Fibroblast of villous mesenchyme (primary cell): ENCODE measurements around the gene SPIC.

DNA sequence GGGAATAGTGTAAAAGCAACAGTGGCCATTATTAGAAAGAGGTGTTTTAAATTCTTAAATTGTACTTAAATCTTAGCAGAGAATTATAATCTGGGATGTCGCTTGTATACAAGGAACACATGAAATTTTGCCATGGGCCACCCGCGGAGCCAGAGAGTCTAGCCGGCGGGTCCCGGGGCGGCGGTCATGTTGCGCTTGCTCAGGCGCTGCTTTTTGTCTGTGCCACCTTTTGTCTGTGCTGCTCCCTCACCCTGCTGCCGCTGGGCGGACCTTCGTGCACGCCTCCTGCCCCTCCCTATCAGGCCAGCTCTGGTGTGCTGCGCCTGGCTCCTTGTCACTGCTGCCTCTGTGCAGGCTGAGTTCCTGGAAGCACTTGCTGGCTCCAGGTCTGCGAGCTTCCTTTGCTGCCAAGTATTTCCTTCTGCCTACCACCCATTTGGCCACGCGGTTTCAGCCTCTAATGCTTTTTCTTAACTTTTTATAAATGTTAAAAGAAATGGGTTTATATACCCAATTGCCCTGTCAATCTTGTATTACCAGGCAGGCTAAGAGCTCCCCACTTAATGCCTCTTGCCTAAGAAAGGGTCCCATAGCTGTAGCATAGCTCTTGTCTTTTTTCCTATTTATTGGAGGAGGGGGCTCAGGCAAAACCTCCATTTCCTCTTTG lies 21.3 kb upstream of the BLTP3B start:
- CAGE, long polyA plus RNA, result no peak

DNA sequence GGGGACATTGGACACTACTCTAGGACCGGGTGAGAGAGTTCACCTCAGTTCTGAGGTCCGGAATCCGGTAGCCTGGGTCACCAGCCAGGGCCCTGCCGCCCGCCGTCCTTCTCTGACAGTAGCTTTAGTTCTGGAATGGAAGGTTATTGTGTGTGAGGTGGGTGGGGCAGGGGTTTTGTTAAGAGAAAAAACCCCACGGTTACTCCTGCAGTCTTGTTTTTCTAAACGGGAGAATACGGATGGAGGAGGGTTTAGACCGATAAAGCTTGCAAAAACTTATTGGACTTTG lies 731 bp downstream of the SCYL2 start:
- CAGE, long polyA plus RNA, result no peak

DNA sequence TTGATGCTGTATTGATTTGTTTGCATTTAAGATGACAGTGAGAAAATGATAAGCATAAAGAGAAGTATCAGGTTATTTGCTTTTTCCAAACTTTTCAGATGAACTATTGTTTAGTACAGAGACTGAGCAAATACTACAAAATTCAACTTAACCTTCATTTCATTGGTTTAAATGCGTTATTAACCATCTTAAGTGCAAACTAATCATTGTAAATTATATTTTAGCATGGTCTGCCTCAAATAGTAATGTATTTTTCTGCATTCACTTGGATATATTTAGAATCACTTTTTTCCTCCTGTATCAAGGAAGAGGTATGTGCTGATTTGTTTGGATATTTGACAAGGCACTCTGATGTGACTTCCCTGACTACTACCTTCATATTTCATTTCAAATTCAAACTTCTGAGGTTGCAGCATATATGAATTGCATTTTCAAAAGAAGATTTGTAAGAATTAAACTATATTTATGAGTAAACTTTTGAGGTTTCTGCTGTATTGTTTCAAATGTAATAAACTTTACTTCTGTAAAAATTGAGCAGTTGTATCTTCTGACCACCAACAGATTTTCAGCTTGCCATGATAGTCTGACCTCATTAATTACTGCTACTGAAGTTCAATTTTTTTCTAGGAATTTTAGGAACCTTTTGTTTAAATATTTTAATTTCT lies 17.1 kb upstream of the SLC17A8 start:
- CAGE, long polyA plus RNA, result no peak

DNA sequence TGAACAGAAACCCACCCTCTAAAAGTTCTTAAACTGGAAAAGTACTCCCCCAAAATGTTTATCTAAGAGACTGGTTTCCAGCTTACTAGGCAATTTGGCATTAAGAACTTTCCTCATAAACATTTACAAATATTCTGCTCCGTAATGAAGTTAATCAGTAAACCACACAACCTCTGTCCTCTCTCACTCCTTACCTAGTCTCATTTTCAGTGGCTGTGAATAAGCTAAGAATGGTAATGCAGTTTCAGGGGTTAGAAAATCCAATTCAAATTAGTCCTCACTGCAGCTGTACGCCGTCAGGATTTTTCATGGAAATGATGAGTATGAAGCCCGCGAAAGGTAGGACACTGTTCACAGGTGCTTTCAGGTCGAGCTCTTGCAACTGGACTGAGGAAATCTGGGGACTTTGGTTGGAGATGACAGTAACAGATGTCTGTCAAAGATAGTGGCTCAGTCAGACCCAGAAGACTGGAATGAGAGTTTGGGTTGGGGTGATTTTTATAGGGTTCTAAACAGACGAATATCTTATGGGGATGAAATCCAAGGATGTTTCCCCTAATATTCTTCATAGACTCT lies 29.6 kb downstream of the NR1H4 start:
- CAGE, long polyA plus RNA, result no peak

DNA sequence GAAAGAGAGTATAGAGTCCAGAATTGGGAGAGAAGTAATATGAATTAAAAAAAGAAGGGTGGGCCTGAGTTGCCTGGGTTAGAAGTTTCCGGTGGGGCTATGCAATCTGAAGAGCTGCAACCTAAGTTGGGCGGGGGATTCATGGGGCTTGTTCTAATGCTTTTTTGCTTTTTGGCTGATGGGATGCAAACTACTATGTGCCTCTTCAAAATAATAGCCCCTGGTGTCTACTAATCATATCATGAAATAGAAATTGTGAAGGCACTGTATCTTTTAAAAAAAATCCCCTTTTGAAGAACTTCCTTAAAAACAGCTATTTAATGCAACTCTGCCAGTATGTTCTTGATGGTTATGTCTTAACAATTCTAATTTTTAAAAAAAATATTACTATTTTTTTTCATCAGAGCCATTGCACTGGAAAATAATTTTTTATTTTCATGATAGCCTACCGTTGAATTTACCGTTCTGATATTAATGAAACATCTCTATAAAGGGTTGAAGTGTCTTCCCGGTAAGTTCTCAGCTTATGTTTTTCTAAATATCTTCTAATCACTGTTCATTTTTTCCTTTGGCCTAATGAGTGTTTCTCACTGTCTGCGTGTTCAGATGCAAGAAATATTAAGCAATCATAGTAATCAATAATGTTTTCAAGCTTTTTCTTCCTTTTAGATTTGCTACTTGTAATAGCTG lies at the start of gene SPIC:
Gene SPIC, plus strand, starts transcription at position 345 of the 690 bp plus-strand sequence.
- CAGE, long polyA plus RNA, result no peak

DNA sequence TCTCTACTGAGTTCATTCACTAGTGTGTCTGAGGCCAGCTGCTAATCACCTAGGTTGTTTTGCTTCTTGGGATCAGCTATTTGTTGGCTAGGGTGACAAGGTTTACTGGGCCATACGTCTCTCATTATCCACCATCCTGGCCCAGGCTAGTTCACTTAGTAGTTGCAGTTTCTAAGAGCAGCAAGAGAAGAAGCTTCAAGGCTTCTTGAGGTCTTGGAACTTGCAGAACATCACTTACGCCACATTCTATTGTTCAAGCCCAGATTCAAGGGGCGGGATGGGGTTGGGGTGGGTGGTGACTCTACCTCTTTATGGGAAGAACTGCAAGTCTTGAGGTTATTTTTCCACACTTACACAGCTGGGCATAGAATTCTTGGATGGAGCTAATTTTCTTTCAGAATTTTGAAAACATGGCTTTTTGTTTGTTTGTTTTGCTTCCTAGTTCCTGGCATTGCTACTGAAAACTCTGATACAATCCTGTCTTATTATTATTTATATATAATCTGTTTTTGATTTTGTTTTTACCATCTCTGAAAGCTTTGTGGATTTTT lies 54.6 kb upstream of the MYBPC1 start:
- CAGE, long polyA plus RNA, result no peak

DNA sequence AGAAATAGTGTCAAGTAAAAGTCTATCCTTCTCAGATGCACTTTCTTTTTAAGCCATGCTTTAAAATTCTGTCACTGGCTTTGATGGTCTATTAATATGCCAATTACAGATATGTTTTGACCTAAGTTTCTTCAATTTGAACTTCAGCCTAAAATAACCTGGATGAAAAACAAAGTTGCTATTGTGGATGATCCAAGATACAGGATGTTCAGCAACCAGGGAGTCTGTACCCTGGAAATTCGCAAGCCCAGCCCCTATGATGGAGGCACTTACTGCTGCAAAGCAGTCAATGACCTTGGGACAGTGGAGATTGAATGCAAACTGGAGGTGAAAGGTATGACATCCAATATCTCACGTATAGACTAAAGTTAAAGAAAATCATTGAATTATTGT lies 17.2 kb upstream of the CHPT1 start:
- CAGE, long polyA plus RNA, result no peak

DNA sequence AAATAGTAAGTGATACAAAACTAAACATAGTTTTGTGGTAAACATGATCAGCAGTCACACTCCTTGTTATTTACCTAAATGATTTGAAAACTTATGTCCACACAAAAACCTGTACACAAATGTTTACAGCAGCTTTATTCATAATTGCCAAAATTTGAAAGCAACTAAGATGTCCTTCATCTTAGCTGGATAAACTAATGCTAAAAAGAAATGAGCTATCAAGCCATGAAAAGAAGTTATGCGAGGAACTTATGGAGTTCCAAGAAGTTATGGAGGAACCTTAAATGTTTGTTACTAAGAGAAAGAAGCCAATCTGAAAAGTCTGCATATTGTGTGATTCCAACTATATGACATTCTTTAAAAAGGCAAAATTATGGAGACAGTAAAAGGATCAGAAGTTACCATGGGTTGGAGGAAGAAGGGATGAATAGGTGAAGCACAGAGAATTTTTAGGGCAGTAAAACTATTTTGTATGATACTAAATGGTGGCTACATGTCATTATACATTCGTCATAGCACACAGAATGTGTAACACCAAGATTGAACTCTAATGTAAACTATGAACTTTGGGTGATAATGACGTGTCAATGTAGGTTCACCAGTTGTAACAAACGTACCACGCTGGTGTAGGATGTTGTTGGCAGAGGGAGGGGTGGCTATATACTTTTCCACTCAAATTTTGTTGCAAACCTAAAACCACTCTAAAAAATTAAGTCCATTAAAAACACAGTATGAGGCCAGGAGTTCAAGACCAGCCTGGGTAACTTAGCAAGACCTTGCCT lies 20.5 kb downstream of the CHPT1 start:
- CAGE, long polyA plus RNA, result no peak

GRCh38 chr12:101742524-101743093 lies 3.3 kb upstream of the SYCP3 start:
- CAGE, long polyA plus RNA, result no peak

DNA sequence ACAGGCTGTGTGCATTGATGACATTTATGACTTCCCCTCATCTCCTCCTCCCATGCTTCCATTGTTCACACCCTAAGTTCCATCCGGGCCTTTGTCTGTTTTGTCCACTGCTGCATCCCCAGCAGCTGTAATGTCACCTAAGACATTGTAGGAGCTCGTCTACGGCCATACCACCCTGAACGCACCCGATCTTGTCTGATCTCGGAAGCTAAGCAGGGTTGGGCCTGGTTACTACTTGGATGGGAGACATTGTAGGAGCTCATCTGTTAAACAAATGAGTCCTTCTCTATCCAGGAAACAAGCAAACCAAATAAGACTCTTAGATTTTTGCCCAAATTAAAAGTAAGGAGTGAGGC lies 40.4 kb upstream of the SYCP3 start:
- CAGE, long polyA plus RNA, result no peak

GRCh38 chr12:101789951-101790450 lies 40.8 kb downstream of the GNPTAB start:
- CAGE, long polyA plus RNA, result no peak

GRCh38 chr12:101876700-101877080 lies 690 bp upstream of the DRAM1 start:
- CAGE, long polyA plus RNA, result no peak

DNA sequence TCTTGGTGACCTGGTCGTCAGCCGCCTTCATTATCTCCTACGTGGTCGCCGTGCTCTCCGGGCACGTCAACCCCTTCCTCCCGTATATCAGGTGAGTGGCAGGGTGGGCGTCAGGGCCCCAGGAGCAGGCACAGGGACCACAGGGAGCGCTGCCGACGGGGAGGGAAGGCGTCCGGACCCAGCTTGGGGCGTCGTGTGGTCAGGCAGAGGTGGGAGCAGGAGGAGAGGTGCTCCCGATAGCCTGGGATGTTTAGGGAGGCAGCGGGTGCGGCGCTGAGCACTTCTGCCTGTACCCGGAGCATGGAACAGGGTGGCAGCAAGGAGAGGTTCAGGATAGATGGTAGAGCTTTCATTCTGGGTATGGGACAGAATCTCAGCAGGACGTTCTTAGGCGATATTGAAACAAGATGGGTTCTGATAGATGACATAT lies 465 bp downstream of the DRAM1 start:
- CAGE, long polyA plus RNA, result no peak

DNA sequence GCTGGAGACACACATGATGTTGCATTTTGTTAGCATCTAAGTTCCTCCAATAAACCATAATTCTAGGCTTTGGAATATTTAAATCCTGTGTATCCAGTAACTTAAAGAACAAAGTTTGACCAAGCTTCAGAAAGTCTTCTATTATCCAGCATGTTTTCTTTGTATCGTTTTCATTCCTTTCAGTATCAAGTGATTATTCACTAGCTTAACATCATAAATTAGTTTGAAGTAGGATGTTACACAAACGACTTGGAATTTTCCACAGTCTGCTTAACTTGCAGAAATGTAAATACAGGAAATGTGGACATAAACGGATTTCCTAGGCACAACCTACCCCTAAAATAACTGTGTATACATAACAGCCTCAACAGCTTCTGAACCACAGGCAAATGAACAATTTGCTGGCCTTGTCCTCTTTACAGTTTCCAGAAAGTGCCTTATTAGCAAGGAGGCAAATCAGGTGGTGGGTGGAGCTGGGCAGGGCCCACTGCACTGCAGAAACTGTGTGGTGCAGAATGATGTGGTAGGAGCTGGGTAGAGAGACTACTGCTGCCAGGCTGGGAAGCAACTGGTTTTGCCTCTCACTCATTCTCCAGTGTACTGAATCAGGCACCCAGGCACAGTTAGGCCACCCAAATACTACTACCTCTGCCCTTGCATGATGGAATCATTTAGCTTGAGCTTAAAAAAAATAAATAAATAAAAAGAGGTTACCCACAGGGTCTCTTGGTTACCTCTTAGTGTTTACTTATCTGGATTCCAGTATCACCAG lies 14.1 kb downstream of the DRAM1 start:
- CAGE, long polyA plus RNA, result no peak

DNA sequence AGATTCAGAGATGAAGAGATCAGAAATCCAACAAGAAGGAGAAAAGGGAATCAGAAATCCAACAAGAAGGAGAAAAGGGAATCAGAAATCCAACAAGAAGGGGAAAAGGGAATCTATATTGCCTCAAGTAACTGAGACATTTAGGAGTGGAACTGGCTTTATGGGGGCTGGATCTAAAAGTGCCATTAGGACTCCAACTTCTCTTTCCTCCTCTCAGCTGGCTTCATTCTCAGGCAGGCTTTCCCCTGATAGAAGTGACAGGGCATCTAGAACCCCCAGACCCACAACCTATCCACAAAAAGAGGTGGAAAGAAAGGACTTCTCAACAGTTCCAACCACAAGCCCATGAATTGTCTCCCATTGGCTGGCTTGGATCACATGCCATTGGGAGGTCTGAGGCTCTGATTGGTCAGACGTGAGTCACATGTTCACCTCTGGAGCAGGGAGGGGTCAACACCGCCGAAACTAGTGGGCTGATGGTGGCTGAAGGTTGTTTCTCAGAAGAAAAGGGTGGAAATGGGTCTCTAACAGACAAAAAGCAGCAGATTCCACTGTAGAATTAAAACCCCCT lies 47.2 kb downstream of the DRAM1 start:
- CAGE, long polyA plus RNA, result no peak

GRCh38 chr12:101945535-101945940 lies 68.2 kb downstream of the DRAM1 start:
- CAGE, long polyA plus RNA, result no peak

- CAGE, long polyA plus RNA, result no peak
Measured at GRCh38 chr12:102463597-102464152, 16.7 kb downstream of the IGF1 start.

DNA sequence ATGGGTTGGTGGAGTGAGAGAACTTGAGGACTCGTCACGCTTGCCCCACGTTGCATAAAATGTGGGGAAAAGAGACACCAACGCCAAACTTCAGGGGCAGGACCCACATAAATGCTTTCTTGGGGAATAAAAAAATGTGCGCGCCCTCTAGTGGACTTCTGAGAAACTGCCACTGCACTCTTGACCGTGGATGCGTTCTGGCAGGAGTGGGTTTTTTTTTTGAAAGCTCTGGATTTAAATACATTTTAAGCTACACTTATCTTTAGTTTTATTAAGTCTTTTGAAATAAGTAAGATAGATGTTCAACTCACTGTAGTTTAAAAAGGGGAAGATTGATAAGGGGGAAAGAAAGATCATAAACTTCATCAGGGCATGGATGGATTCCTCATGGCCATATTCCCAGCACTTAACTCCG lies 4.2 kb upstream of the IGF1 start:
- CAGE, long polyA plus RNA, result no peak

DNA sequence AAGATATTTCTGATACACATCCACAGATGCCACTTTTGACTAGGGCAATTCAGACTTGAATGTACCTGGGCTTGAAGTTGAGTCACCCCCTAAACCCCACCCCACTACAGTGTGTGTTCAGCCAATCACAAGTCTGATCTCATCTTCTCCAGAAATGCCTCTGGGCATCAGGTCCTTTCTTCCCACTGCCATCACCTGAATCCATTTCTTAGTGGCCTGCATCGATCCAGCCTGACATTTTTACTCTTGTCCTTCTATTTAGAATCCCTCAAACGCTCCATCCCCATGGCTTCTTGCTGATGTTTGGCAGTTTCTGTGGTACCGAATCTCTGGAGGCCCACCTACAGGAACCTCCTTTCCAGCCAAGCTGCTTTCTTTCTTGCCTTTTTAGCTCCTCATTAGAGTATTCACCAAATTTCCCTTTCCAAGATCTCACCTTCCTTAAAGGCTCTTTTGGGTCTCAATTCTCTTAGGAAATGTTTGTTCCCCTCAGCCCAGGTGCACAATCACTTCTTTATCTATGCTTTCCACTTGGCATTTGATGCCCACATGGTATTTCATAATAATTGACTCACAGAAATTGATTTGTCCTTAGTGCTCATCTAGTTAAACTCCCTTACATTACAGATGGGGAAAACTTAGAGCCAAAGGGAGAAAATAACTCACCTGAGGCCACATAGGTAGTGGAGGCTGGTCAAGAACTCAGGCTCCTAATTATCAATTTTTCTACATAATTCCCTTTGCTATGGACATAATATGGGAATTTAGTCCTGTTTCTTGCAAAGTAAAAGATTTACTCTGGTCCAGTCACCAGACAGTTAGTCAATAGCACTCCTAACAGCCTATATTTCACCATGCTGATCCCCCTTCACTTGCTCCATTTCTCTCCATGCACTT lies 2.1 kb downstream of the PAH start:
- CAGE, long polyA plus RNA, result no peak

- CAGE, long polyA plus RNA, result no peak
Measured at GRCh38 chr12:102920253-102920451, 3.1 kb upstream of the PAH start.